ENCODE results near the gene CERS5.

DNA sequence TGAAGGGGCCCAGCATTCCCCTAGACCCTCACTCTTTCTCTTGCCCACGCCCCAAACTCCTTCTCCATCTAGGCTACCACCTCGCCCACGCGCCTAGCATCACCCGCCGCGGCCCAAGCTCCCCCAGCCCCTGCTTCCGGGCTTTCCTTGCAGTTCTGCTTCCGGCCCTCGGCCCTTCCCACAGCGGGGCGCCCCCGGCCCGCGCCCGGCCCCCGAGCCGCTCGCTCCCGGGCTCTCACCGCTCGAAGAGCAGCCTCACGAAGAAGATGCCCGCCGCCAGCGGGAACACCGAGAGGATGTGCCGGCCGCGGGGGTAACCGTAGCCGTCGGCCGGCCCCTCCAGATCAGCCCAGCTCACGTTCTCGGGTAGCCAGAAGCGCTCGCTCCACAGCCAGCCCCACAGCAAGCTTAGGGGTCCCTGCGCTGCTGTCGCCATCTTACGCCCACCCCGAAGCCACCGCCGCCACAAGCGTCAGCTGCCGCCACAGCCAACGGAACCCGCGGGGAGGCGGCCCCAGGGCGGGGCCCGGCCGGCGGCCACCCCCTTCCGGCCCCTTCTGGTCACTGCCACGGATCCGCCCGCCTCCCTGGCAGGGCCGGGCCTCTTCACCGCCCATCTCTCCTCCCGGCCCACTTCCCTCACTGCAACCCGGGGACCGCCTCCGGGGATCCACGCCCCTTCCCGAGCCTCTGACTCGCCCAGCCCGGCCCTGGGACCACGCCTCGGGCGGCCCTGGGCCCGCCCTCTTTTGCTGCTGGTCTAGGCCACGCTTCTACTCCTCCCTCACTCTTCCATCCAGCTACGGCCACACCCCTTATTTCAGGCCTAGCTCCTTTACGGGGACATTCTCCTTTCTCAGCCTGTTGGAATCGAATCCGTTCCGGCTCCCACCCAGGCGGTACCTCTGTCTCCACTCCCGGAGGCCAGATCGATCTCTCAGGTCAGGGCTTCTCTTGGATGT is at the start of gene CERS5:
Gene CERS5, minus strand, starts transcription at position 508 of the 962 bp plus-strand sequence.
- RRBS, result under 1% methylated on average over 21 of the region's 81 CpGs

- RRBS, result no CpG with 5 or more reads among the region's 11 CpGs
Measured at GRCh38 chr12:50176926-50178157, 10.2 kb upstream of the CERS5 start.

DNA sequence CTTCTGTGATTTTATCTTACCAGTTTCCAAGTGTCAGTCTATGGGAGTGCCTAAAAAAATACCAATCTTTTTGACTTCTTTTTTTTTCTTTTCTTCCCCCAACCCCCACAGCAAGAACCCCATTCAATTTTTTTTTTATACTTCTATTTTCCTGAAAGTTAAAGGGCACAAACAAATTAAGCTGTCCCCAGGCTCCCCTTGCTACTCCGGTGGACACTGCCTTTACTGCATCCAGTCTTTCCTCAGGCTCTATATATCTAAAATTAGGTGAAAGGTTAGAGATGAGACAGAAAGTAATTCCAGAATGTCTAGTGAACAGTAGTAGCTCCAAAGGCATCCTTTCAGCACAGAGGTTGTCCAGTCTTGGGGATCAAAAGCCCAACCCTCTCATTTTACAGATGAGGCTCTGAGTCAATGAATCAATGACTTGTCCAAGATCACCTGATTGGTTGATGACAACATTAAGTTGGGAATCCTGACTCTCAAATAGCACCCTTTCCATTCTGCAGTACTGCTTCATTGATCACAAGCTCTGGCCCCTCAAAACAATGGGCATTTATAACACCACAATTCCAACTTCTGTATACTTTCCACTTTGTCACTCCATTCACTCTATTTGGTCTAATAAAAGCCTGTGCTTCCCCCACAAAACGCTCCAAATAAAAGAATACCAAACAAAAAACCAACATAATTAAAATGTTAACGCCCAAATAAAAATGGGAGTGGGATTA is 6.0 kb downstream of the LIMA1 start:
- RRBS, result no CpG with 5 or more reads among the region's 3 CpGs

DNA sequence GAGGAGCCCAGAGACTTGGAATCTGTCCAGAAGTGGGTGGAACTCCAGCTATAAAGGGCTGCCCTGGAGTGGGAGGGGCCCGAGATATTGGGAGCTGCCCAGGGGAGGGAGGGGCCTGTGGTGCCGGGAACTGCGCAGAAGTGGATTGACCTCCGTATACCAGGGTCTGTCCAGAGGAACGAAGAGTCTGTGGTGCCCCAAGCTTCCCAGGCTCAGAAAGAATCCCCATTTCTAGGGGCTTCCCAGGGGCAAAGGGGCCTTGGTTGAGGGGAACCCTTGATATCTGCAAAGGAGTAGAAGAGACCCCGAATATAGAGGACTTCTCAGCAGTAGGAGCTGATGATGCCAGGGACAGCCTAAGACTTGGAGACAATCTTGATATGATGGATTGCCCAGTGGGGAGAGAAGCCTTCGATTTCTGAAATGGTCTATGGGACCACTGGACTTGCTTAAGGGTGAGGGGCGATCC is 45.1 kb downstream of the FAM186A start:
- RRBS, result no CpG with 5 or more reads among the region's 8 CpGs

GRCh38 chr12:50390190-50390501 is 6.3 kb downstream of the FAM186A start:
- RRBS, result no CpG with 5 or more reads among the region's 3 CpGs

- RRBS, result no CpG with 5 or more reads among the region's 5 CpGs
Measured at GRCh38 chr12:50502348-50502547, 2.5 kb upstream of the DIP2B start.

DNA sequence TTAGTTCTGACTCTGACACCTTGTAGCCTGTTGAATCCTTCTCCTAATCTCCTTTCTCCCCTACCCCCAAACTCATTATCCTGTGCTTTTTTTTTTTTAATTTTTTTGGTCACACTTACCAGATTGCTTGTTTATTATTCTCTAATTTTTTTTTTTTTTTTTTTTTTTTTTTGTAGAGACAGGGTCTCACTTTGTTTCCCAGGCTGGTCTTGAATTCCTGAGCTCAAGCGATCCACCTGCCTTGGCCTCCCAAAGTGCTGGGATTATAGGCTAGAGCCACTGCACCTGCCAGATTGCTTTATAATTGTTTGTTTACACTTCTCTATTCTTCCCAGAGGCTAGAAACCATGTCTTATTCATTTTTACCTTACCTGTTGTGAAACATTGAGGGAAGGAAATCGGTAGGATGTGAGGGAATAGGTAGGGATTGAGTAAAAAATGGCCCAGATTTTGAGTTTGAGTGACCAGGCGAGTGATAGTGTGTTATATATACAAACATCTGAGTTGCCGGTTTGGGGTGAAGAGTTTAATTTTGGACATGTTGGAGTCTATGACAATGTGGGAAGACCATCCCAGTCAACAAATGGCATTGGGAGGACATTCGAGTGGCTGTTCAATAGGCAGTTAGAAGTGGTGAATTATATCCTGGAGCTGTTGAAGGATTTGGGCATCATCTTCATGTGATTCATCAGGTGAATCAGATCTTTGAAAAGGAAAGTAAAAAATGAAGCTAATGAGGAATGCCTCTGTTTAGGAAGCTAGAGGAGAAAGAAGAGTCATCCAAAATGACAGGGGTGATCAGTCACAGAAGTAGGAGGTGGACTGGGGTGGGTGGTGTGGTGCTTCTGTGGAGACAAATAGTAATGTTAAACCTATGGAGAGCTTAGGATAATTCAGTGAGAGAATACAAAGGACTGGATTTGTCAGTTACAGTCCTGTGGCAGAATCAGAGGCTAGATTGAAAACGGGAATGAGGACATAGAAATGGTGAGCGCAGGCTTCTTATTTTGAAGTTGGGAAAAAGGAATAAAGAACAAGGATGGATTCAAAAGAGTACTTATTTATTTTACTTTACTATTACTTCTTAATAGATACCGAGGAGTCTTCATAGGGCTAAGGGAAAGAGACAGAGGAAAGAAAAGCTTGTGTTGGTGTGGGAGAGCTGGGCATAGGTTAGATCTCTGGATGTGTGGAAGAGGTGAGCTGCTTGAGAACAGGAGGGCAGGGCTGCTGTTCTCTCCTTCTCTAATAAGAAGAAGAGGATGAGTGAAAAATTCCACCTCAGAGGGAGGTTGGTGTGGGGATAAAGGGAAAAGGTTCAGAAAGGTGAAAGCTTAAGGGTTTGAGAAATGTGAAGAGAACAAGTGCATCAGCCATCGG is 32.7 kb downstream of the DIP2B start:
- RRBS, result no CpG with 5 or more reads among the region's 9 CpGs

DNA sequence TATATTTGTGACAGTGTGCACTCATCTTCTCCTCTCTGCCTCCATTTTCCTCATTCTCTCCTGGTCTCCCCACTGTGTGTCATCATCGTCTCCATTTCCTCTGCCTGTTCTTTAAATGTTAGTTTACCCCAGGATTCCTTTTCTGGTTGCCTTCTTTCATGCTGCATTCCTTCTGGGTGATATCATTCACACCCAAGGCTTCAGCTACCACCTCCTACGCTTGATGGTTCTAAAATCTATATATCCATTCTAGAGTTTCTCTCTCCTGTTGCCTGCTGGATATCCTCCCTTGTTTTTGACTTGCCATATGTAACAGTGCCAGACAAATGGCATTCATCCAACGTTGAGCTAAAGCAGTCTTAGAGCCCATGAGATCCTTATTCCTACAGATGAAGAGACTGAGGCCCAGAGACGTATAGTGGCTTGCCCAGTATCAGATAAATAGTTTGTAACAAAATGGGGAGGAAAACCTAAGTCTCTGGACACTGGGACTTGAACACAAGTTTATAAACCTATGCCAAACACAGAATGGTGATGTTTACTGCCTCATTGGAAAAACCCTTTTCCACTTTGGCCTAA is 109.5 kb downstream of the DIP2B start:
- RRBS, result no CpG with 5 or more reads among the region's 4 CpGs

DNA sequence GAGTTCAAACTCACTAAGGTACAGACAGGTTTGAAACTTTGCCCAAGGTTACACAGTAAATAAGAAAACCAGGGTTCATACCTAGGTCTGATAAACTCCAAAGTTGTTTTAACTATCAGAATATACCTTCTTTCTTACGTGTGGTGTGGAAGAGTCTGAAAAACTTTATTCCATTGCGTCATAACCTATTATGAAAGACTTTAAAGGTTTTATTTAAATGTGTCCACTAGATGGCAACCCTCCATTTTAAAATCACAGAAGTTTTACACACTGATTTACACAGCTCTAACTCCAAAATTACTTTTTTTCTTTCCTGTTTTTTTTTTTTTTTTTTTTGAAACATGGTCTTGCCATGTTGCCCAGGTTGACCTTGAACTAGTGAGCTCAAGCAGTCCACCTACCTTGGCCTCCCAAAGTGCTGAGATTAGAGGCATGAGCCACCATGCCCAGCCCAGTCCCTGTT is 17.4 kb upstream of the TMPRSS12 start:
- RRBS, result no CpG with 5 or more reads among the region's 2 CpGs

DNA sequence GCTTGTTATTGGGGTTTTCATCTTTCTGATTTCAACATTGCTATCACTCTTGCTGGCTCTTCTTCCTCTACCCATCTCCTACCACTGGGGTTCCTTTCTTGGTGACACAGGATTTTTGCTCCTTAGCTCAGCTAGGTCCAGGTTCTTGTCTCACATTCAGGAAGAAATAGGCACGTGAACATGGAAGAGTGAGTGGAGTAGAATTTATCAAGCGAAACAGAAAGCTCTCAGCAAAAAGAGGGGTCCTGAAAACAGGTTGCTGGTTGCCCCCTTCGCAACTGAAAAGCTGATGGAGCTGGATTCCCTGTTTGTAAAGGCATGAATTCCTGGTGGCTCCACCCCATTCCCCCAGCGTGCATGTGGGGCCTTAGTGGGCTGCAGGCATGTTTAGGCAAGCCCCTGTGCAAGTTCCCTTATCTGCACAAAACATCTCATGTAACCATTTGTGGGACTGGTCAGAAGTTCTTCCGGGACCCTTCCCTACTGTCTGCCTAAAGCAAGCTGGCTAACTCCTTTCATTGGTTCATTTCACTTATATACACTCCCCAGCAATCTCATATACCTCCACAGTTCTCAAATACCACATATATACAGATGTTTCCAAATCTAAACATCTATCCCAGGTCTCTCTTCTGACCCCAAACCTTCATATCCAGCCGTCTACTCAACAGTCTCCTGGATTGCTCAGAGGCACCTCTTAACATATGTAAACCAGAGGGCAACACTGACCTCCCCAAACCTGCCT is 3.5 kb downstream of the METTL7A start:
- RRBS, result no CpG with 5 or more reads among the region's 6 CpGs

DNA sequence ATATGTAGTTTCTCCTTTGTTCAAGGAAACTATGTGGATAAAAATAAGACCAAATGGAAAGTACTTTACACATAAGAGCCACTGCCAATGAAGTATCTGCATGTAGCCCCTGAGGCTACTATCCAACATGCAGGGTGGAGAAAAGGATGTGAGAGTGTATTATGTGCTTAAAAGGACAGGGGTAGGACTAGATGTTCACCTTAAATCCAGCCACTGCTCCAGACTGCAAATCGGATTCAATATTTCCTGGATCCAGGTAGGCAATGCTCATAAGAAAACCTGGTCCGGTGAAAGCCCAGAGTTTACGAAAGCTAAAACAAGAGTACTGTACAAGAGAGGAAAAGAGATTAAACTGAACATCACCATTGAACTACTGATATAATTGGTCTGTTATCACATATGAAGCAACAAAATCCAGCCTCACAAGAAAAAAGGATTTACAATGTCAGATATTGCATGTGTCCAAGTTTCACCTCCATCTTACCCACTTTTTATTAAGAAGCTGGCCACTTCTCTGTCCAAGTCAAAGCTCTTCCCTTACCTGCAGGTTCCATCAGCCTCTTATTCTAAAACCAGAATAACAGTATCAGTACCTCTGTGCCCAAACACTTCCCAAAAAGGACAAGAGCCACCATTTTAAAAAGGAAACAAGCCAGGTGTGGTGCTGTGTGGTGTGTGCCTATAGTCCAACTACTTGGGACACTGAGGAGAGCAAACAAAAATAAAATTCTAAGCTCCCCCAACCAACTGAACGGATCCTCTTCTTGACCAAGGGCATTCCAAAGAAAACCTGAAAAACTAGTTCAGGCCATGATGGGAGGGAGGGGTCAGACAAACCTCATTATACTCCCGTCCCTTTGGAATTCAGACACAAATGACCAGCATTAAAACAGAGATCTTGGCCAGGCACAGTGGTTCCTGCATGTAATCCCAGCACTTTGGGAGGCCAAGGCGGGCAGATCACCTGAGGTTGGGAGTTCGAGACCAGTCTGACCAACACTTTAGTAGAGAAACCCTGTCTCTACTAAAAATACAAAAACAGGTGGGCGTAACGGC is 20.7 kb downstream of the SLC11A2 start:
- RRBS, result no CpG with 5 or more reads among the region's 9 CpGs

DNA sequence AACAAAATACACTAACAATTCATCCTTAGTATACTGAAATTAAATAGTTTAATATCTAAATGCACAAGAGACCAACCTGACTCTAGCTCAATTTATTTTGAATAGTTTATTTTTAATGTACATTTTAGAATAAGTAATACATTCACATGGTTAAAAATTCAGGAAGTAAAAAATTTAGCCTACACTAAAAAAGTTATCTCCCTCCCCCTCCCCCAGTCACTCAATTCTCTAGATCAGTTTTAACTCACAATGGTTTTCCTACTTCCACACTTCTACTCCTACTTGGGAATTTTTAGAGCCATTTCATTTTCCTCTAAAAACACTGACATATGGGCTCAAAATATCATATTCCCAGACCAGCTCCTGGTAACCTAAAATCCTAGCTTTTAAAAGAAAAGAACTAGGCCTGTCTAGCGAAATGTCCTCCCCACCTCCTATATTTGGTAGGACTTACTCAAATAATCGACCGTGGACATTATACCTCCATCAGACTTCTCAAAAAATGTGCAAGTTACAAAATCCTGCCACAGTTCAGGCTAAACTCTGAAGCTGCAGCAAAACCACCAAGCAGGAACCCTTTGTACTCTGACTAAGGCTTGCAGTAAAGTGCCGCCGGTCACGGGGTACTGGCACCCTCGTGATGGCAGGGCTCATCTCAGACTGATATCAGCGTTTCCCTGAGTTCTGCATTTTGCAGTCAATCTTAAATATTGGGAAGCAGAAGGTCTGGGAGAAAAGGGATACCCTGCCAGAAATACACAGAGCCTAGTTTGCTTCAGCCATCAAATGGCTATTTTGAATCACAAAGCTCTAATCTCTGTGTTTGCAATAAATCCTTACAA is 17.3 kb downstream of the SLC11A2 start:
- RRBS, result no CpG with 5 or more reads among the region's 8 CpGs

DNA sequence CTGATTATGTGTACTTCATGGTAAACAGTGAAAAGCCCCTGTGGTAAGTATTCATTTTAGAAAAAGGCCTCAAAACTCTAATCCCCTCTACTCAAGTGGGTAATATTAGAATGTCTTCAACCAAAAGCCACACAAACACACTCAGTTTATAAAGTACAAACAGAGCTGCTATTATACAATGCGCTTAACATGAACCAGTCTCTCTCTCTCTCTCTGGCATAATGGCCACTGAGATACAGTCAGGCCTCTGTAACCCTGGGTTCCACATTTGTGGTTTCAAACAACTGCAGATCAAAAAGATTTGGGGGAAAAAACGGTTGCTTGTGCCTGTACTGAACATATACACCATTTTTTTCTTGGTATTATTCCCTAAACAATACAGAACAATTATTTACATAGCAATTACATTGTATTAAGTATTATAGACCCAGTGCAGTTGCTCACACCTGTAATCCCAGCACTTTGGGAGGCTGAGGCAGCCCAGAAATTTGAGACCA is 5.7 kb downstream of the SLC11A2 start:
- RRBS, result no CpG with 5 or more reads among the region's 2 CpGs

DNA sequence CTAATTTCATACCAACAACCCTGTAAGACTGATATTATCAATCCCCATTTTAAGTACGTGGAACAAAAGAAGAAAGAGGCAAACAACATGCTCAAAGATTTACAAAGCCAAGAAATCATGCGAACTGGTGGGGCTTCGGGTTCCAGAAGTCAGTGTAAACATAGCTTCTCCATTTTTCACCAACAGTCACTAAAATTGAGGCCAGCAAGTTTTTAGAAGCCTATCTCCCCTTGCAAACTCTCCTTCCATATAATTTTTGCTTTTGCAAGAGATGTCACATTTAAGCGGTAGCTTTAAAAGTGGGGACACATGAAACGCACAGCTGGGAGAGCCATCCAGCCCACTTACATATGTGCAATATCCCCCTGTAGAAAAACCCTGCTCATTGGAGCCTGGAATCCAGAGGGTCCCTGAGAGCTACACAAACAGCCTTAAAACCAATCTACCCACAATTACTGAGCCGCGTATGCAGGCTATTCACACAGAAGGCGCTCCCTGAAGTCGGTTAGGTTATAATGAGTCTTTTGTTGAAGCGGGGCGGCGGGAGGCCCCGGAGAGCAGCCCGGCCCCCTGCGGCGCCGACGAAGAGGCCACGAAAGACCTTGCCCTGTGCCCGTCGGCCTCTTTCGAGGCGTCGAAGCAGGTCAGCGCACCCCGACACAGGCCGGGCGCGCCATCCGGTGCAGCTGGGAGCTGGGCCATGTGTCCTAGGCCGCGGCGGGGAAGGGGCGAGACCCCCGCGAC is 687 bp downstream of the SLC11A2 start:
- RRBS, result 1% methylated on average over 18 of the region's 36 CpGs

GRCh38 chr12:51197708-51198411 is 20.0 kb downstream of the POU6F1 start:
- RRBS, result 92% methylated on average over 5 of the region's 31 CpGs

DNA sequence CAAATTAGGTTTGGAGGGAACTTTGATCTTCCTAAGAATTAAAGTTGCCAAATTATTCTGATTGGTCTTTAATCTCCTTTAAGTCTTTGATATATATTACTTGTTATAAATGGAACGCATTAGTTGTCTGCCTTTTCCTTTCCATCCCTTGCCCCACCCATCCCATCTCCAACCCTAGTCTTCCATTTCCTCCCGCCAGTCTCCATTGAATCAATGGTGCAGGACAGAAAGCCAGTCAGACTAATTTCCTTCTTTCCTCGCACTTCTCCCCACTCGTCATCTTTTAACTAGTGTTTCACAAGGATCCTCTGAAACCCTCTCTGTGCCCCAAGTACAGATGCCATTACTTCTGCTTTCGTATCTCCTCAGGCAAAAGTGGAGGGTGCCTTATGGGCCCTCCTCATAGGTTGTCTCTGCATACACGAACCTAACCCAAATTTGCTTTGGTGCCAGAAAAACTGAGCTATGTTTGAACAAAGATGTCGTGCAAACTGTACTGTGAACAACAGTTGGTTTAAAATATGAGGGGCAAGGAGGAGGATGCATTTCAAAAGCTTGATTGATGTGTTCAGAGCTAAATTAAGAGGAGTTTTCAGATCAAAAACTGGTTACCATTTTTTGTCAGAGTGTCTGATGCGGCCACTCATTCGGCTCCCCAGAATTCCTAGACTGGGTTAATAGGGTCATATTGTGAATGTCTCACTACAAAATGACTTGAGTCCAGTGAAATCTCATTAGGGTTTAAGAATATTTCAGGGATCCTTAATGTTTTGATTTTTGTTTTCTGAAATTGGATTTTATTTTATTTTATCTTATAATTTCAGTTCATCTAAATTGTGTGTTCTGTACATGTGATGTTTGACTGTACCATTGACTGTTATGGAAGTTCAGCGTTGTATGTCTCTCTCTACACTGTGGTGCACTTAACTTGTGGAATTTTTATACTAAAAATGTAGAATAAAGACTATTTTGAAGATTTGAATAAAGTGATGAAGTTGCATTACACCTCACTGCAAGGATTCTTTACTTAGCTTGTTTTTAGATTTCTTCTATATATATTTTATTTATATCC is 4.5 kb downstream of the DAZAP2 start:
- RRBS, result no CpG with 5 or more reads among the region's 10 CpGs

DNA sequence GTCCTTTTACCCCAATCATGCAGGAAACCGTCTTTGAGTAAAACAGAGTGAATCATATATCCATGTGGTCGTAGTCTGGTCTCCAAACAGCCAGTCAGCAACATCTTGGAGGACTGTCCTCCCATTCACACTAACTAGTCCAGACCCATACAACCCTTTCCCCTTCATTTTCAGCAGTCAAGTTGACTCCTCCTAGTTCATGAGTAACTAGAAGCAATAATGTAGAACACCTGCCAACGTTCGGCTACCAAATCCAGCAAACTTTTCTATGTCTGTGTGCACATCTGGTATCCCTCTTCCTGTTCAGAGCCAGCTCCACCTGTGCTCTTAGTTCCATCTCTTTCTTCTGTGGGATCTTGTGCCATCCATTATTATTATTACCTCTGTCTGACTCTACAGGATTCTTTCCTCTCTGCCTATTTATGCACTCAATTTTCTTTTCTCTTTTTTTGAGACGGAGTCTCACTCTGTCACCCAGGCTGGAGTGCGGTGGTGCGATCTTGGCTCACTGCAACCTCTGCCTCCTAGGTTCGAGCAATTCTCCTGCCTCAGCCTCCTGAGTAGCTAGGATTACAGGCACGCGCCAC is 10.9 kb upstream of the BIN2 start:
- RRBS, result no CpG with 5 or more reads among the region's 10 CpGs

- RRBS, result no CpG with 5 or more reads among the region's 21 CpGs
Measured at GRCh38 chr12:51368515-51369651, 22.3 kb downstream of the GALNT6 start.

- RRBS, result no CpG with 5 or more reads among the region's 8 CpGs
Measured at GRCh38 chr12:51386124-51386741, 5.0 kb downstream of the GALNT6 start.

- RRBS, result no CpG with 5 or more reads among the region's 34 CpGs
Measured at GRCh38 chr12:51568142-51568960, 22.7 kb upstream of the SCN8A start.